Measurements from ENCODE around the genes LCE7A, SMCP, SPRR2A, SPRR2F and SNAPIN.

GRCh38 chr1:152859828-152860183 lies at the start of gene LCE7A:
LCE7A (plus strand) TSS chr1:152859996.
- PRO-cap = no peak

DNA sequence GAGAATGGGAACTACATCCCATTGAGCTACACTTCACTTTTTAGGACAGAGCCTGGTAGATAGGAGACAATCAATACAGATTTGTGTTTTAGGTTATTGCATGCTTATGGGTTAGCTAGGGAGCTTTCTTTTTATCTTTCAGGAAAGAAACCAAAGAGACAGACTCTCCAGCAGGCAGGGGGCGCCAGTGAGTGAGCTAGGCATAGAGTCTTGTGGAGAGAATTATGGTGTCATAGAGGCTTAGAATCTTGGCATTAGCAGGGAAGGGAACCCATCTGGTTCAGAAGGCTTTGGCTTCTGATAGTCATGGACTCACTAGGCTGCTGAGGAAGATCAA lies at the start of gene SMCP:
Gene SMCP, plus strand, starts transcription at position 283 of the 337 bp plus-strand sequence.
- PRO-cap = no peak

DNA sequence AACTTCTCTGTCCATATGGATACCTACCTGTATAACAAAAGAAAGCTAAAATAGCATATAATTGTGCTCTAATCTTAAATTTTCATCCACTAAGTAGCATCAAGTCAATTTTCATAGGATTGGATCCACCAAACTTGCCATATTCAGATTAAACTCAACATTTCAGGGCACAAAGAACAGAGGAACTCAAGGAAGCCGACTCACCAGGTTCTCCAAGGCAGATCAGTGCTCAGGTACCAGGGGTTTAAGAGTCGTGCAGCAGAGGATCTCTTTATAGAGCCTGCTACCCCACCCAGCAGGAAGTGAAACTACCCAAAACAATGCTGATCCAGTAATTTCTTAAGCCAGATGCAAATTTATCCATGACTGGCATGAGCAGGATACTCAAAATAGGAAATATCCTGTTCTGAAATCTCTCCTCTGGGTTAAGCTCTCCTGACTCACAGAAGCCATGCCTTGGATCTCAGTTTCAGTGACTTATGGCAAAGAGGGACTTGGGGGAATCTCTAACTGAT lies at the start of gene SPRR2A:
Gene SPRR2A, minus strand, starts transcription at position 246 of the 515 bp plus-strand sequence.
- PRO-cap = no peak

GRCh38 chr1:153113276-153113707 lies at the start of gene SPRR2F:
SPRR2F (minus strand) TSS chr1:153113516.
- PRO-cap = no peak

- PRO-cap = no peak
These were observed 9.6 kb upstream of the SPRR2F start for GRCh38 chr1:153122690-153123577.

GRCh38 chr1:153386363-153387091 lies 4.3 kb downstream of the S100A8 start:
- PRO-cap = no peak

DNA sequence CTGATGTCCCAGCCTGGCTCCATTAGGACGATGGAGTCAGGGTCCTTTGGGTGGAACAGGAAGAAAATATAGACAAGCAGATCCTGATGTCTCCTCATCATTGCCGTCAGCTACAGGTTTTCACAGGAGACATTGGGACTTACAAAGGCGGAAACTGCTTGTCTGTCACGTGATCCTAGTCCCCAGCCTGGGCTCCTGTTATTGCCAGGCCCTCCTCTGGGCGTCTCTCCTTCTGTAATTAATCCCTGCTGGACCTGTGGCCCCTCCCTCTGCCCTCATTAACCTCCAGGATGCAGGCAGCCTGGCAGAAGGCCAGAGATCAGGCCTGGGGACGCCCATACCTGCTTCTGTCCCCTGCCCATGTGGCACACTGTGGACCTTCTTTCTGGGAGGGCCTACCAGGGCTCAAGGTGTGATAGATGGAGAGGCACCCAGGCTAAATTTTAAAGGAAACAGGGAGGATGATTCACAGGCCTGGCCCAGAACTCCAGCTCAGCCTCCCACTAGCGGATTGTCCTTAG lies 2.4 kb downstream of the S100A5 start:
- PRO-cap = no peak

GRCh38 chr1:153577392-153578108 lies 11.9 kb upstream of the S100A2 start:
- PRO-cap = no peak

- PRO-cap = no peak
These were observed 5.7 kb downstream of the S100A16 start for GRCh38 chr1:153606814-153607983.

GRCh38 chr1:153608021-153608643 lies 4.8 kb downstream of the S100A16 start:
- PRO-cap = unidirectional peak, plus-strand start at chr1:153608319

- PRO-cap = bidirectional peak, plus-strand start at chr1:153658705, minus-strand start at chr1:153658594; bidirectional peak, plus-strand start at chr1:153659002, minus-strand start at chr1:153658869
These were observed at the start of gene SNAPIN for GRCh38 chr1:153658314-153659074. SNAPIN (plus strand) TSS chr1:153658703.

- PRO-cap = no peak
These were observed 848 bp upstream of the NPR1 start for GRCh38 chr1:153677606-153678074.

- PRO-cap = no peak
These were observed 1.4 kb downstream of the NPR1 start for GRCh38 chr1:153679776-153680468.

DNA sequence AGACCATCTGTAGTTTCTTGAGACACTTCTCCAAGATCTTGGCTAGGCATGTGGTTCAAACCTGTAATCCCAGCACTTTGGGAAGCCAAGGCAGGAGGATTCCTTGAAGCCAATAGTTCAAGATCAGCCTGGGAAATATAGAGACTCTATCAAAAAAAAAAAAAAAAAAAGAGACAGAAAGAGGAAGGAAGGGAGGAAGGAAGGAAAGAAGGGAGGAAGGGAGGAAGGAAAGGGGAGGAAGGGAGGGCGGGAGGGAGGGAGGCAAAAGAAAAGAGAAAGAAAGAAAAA lies 20.4 kb upstream of the INTS3 start:
- PRO-cap = no peak

DNA sequence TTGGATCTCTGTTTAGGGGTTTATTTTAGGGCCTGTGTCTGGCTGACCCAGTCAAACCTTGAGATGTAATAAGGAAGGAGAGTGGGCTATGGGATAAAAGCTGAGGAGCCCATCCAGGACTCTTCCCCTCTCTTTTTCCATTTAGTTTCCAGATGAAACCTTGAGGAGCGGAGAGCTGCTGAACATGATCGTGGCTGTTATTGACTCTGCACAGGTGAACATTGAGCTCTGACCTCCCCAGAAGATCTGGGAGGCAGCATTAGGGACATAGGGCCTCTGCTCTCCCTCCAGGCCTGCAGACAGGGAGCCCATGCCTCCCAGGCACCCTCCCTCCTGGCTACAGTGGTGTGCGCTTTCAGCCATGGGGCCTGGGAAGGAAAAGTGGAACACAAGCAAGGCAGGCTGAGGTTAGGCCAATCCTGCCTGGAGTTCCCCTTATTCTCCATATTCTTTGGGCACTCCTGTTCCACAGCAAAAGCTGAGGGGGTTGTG lies 6.4 kb upstream of the SLC27A3 start:
- PRO-cap = no peak

GRCh38 chr1:153775975-153776442 lies 802 bp downstream of the SLC27A3 start:
- PRO-cap = unidirectional peak, minus-strand start at chr1:153776185

DNA sequence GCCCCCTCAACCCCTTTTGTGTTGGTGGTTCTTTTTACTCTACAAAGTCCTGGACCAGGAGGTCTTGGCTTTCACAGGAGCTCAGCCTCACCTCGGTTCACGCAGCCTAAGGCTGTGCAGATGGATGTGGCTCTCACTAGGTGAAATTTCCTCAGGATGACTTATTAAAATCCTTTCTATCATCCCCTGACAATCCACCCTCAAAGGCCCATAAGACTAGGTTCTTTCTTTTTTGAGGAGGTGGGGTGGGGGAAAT lies 30.5 kb downstream of the SLC27A3 start:
- PRO-cap = no peak

DNA sequence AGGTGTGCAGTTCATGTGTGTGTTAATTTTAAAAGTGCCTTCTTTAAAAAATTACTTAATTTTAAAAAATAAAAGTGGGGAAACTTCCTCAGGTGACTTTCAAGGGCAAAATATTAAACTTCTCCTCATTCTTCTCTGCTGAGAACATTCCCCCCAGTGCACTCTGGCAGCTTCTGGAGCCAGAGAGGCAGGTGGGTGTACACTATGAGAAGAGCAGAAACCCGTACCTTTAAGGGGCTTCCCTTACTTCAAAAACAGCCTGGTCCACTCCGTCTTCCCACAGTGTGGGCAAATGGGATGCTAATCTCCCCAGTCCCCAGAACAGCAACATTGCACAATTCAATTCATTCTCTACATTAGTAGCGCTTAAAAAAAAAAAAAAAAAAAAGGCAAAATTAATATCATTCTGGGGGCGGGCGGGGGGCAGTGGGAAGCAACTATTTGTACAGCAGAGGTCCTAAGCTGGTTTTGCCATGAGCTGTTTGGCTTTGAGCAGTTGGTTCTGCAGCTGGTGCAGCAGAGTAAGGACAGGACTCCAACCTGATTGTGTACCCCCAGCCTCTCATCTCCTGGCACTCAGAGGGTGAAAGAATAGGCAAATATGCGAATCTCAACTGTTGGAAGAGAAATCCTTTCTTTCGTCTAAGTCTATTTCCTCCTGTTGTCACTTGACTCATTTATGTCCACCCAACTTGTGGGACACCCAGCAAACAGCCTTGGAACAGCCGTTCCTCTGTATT lies 33.4 kb downstream of the SLC27A3 start:
- PRO-cap = no peak

DNA sequence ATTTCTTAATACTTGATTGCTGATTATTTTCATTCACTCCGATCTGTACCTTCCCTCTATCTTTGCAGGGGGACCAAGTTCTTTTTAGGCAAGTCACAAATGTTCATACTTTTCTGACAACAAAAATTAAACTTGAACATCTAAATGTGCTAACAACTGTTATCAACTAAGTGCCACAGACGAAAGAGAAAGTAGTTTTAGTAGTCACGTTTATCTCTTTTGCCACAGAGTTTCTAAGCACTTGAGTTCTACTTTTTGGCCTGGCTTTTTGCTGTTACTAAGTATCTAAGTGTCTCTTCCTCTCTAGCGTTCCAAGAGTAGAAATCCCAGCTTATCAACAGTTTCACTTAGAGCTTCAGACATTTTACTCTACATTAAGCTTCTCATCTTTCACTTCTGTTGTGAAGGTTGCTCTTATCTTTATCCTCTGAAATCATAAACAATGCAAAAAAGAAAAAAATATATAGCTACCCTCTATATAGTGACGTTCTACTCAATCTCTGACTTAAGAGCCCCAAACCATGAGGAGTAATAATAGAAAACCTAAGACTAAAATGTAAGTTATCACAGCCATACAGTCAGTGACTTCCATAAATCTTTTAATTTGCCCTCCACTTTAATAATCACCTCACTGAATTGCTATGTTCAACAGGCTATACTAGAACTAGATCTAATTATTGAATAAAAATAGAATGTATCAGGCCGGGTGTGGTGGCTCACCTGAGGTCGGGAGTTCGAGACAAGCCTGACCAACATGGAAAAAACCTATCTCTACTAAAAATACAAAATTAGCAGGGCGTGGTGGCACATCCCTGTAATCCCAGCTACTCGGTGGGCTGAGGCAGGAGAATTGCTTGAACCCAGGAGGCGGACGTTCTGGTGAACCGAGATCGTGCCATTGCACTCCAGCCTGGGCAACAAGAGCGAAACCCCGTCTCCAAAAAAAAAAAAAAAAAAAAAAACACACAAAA lies 34.0 kb downstream of the GATAD2B start:
- PRO-cap = no peak

DNA sequence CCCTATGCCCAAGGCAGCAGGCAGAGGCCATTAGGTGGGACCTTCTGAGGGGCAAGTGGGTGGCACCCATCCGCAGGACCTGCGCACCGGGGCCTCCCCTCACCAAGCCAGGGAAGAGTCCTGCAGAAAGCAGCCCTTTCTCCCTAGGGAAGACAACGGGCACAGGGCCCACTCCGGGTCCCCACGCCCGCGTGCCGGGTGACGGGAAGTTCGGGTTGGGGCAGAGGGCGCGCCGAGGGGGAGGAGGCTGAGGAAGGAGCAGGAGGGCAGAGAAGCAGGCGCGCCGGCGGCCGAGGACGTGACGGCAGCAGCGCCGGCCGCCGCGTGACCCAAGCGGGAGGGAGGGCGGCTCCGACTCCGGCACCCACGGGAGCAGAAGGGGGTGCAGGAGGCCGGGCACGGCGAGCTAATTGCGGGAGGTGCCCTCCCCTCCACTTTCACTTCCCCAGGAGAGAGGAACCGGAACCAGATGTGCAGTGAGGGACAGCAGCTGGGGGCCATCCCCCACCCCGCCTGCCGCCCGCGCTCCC lies 730 bp downstream of the DENND4B start:
- PRO-cap = bidirectional peak, plus-strand start at position 375 of the sequence, minus-strand start at position 300 of the sequence